Frontal cortex (tissue), 2 donors: ENCODE data around the genes DCAF4L1 and GRXCR1.

GRCh38 chr4:39946176-39946713, 31.5 kb downstream of the PDS5A start:
- RAMPAGE, long total RNA, result no peak

- RAMPAGE, long total RNA, result no peak
Measured at GRCh38 chr4:40193560-40193836, 3.3 kb upstream of the RHOH start.

- RAMPAGE, long total RNA, result no peak
Measured at GRCh38 chr4:40197500-40198794, 1.1 kb downstream of the RHOH start.

GRCh38 chr4:40201240-40202023, 4.6 kb downstream of the RHOH start:
- RAMPAGE, long total RNA, result no peak

DNA sequence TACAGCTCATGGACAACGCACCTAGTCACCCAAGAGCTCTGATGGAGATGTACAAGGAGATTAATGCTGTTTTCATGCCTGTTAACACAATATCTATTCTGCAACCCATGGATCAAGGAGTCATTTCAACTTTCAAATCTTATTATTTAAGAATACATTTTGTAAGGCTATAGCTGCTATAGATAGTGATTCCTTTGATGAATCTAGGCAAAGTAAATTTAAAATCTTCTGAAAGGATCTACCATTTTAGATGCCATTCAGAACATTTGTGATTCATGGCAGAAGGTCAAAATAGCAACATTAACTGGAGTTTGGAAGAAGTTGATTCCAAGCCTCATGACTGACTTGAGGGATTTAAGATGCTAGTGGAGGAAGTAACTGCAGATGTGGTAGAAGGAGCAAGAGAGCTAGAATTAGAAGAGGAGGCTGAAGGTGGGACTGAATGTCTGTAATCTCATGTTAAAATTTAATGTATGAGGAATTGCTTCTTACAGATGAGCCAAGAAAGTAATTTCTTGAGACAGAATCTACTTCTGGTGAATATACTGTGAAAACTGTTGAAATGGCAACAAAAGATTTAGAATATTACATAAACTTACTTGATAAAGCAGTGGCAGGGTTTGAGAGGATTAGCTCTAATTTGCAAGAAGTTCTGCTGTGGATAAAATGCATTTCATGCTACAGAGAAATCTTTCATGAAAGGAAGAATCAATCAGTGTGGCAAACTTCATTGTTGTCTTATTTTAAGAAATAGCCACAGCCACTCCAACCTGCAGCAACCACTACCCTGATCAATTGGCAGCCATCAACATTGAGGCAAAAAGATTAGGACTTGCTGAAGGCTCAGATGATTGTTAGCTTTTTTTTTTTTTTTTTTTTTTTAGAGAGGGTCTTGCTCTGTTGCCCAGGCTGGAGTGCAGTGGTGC, 26.0 kb downstream of the RHOH start:
- RAMPAGE, long total RNA, result no peak

- RAMPAGE, long total RNA, result no peak
Measured at GRCh38 chr4:40308196-40308576, 26.9 kb upstream of the CHRNA9 start.

- RAMPAGE, long total RNA, result no peak
Measured at GRCh38 chr4:40587741-40588403, 41.8 kb downstream of the RBM47 start.

- RAMPAGE, long total RNA, result no peak
Measured at GRCh38 chr4:40731564-40732359, 18.0 kb upstream of the NSUN7 start.

- RAMPAGE, long total RNA, result no peak
Measured at GRCh38 chr4:41144036-41144329, 70.4 kb downstream of the APBB2 start.

DNA sequence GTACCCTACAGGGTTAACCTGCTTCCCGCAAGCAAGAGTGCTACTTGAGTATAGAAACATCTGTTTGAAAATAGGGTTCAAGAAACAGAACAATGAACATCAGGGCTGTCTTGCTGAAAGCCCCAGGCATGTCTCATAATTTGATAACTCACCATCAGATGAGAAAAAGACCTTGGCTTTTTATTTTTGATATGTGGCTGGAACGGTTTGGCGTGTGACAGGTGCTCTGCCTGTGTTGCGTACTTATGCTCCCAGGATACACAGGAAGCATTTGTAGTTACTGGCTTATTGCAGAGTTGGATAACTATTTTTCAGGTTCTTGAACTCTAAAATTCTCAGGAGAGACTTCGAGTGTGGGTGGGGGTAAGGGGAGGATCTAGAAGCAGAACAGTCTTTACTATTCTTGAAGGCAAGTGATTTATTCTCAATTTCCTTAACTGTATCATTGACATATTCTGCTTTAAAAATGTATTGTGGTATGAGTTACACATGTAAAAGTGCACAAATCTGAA, 105.5 kb downstream of the UCHL1 start:
- RAMPAGE, long total RNA, result no peak

- RAMPAGE, long total RNA, result no peak
Measured at GRCh38 chr4:41426473-41426990, 111.4 kb upstream of the LIMCH1 start.

GRCh38 chr4:41544956-41545847, 7.2 kb downstream of the LIMCH1 start:
- RAMPAGE, long total RNA, result no peak

- RAMPAGE, long total RNA, result no peak
Measured at GRCh38 chr4:41981620-41981868, at the start of gene DCAF4L1. DCAF4L1 (plus strand) TSS chr4:41981756.

- RAMPAGE, long total RNA, result no peak
Measured at GRCh38 chr4:42302437-42302689, 94.9 kb upstream of the SHISA3 start.

- RAMPAGE, long total RNA, result no peak
Measured at GRCh38 chr4:42398723-42399483, 1.6 kb downstream of the SHISA3 start.

GRCh38 chr4:42636174-42636612, 20.7 kb downstream of the ATP8A1 start:
- RAMPAGE, long total RNA, result no peak

- RAMPAGE, long total RNA, result no peak
Measured at GRCh38 chr4:42892290-42892846, at the start of gene GRXCR1. GRXCR1 (plus strand) TSS chr4:42892713.

GRCh38 chr4:43846774-43847102, 601.9 kb downstream of the KCTD8 start:
- RAMPAGE, long total RNA, result no peak

- RAMPAGE, long total RNA, result no peak
Measured at GRCh38 chr4:44016547-44017347, 431.9 kb downstream of the KCTD8 start.

DNA sequence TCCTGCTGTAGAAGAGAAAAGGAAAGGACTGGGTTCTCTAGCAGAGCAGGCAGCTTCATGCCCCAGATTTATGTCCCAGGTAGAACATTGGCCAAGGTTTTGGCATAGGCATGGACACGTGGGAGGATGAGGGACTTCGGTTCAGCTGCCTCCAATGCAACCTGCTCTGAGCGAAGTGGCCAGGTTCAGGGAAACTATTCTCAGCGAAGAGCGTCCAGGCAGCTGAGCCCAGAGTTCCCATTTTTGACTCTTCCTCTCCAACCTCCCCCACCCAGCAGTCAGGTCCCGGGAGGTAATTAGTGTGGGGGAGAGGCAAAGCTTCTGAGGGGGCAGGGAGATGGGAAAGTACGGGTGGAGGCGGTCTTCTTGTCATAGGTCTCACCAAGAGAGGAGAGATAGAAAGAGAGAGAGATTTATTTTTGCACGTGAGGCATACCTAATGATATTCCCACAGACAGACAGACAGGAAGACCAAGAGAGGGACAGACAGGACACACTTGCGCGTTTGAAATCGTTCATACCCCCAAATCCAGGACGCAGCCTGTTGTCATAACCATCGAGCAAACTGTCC, 989 bp downstream of the GABRA4 start:
- RAMPAGE, long total RNA, result no peak